ENCODE measurements around the genes CALB2, TLE7 and CHST4.

DNA sequence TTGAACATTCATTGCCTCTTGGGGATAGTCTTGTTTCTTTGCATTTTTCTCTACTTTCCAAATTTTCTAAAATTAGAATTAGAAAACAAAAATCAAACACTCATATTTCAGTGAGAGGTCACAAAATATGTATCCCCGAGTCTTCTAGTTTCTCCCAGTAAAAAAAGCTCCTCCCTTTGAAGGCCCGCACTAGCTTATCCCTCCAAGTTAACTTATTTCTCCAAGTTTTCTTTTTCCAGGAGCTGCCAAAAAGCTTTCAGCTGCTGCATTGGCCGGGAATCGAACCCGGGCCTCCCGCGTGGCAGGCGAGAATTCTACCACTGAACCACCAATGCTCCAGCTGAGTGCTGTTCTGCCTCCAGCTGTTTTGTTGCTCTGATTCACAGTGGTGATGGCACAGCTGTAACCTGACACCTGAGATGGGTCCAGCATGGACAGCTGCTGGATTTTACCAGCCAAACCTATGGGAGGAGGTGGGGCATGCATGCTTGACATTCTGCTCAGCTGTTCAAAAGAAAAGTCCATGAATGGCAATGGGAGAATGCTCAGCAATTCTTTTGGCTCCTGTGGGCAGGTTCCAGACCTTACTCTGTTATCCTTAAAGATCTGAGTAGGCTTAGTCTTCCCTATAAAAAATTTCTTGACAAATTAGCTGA, 22.1 kb downstream of the VAC14 start:
- RRBS: no CpG with 5 or more reads among the region's 8 CpGs

DNA sequence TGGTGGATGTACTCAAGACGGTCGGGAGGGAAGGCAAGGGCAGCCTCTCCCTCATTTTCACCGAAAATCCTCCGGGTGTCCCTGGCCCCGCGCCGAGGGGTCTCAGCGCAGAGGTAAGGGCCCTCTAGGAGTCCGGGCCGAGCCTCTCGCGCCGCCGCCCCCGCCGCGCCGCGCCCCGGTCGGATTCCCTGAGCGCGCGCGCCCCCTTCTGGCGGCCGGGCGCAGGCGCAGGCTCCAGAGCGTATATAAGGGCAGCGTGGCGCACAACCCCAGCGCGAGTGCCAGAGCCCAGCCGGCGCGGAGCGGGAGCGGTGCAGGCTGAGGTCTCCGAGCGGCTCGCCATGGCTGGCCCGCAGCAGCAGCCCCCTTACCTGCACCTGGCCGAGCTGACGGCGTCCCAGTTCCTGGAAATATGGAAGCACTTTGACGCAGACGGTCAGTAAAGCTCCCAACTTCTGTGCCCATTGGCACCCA, at the start of gene CALB2:
Gene CALB2, plus strand, starts transcription at position 272 of the 474 bp plus-strand sequence.
- RRBS: 1% methylated on average over 31 of the region's 48 CpGs

DNA sequence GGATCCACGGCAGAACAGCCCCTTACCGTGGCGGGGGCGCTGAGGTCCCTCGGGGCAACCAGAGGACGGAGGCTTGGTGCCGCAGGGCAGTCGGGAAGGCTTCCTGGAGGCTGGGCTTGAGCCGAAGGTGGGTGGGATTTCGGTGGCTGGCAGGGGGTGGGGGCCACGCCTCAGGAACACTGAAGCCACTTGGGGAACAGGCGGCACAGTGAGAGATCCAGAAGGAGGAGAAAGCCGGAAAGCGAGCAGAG, at the start of gene TLE7:
Gene TLE7, minus strand, starts transcription at position 112 of the 251 bp plus-strand sequence.
- RRBS: 97% methylated on average over 2 of the region's 14 CpGs

GRCh38 chr16:71449061-71450103, 7.5 kb upstream of the TLE7 start:
- RRBS: no CpG with 5 or more reads among the region's 7 CpGs

DNA sequence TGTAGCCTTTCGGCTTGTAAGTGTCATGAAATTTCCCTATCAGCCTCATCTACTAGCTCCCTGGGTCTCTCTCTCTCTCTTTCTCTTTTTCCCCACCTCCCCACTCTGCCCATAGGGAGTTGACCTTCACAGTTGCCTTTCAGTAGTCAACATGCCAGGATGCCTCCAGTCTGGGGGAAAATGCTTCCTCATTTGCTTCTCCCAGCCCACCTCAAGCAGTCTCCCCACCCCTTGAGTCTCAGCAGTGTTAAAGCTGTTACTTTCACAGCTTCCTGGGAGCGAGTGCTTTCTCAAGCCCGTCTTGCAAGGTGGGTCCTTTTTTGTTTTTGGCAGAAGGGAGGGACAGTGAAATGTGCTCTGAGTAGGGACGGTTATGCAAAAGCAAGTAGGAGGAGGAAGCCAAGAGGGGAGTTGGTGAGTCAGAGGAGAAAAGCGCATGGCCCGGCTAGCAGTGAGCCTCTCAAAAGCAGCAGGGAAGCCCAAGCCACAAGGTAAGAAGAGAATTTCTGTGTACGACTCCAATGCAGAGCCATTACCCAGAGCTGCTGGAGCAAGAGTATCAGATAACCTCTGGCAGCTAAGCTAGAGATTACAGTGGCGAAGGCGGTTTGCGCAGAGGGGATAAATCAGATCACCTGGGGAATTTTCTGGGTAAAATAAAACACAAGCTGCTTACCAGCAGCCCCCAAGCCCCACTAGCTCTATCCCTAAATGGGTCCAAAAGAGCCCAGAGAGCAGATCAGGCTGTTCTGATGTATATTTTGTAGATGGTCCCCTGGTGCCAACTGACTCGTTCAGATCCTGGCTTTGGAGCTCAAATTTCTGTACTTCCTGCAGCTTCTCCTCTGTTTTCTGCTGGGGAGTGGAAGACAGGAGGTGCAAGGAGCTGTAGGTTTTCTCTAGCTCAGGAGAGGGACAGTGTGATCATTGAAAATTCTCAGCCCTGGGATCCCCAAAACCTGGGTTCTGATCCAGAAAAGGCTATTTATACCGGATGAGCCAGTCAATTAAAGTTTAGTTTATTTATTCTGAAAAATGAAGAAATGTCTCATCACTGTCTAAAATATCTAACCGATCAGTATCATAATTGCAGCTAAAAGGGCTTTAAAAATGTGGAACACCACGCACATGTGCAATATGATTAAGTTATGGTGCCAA, at the start of gene CHST4:
Gene CHST4, plus strand, starts transcription at position 422 of the 1,158 bp plus-strand sequence.
- RRBS: no CpG with 5 or more reads among the region's 14 CpGs

DNA sequence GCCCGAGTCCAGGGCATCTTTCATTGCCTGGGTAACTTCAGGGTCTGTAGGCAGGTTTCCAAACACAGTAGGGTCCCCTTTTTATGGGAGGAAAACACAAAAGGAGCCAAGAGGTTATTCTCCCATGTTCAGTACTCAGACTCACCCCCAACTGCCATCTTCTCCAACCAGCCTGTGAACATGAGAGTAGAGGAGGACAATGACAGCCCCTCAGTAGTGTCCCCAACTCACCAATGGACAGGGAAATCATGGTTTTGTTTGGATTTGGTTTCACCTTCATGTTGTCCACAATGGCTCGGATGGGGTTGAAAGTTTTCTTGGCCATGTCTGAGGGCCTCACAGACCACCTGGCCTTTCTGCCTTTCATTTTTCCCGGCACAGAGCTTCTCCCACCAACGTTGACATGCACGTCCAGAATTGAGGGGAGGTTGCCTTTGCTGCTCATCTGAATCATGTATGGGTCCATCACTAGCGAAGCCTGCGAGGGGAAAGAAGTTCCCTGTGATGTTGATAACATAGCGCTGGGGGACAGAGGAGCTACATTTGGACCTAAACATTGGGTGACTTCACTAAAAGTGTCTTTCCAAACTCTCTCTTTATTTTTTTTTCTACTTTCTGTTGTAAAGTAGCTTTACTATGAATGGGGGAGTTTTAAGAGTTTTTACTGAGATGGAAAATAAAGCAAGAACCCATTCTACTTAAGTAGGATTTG, 786 bp downstream of the TAT start:
- RRBS: no CpG with 5 or more reads among the region's 8 CpGs

- RRBS: no CpG with 5 or more reads among the region's 18 CpGs
Measured at GRCh38 chr16:71581420-71582180, 4.7 kb upstream of the TAT start.

GRCh38 chr16:71647358-71647980, 21.5 kb downstream of the MARVELD3 start:
- RRBS: no CpG with 5 or more reads among the region's 10 CpGs

GRCh38 chr16:71723417-71724673, 656 bp downstream of the PHLPP2 start:
- RRBS: 2% methylated on average over 32 of the region's 131 CpGs

GRCh38 chr16:71732791-71733246, 8.3 kb upstream of the PHLPP2 start:
- RRBS: no CpG with 5 or more reads among the region's 5 CpGs

DNA sequence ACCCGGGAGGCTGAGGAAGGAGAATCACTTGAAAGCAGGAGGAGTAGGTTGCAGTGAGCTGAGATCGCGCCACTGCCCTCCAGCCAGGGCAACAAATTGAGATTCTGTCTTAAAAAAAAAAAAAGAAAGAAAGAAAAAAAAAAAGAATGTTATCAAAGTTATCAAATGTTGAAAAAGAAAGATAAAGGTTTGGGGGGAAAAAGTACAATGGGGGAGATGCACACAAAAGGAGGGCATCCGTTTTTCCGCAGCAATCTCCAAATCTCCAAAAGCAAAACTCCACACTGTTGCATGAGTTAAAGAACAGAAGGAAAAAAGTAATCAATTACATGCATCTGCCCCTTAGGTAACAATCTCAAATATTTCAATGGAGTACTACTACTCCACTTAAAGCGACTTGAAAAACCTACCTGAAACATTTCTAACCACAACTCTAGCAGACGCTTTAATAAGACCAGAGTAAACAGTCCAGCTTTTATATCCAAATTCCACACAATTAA, 30.0 kb downstream of the AP1G1 start:
- RRBS: no CpG with 5 or more reads among the region's 7 CpGs

DNA sequence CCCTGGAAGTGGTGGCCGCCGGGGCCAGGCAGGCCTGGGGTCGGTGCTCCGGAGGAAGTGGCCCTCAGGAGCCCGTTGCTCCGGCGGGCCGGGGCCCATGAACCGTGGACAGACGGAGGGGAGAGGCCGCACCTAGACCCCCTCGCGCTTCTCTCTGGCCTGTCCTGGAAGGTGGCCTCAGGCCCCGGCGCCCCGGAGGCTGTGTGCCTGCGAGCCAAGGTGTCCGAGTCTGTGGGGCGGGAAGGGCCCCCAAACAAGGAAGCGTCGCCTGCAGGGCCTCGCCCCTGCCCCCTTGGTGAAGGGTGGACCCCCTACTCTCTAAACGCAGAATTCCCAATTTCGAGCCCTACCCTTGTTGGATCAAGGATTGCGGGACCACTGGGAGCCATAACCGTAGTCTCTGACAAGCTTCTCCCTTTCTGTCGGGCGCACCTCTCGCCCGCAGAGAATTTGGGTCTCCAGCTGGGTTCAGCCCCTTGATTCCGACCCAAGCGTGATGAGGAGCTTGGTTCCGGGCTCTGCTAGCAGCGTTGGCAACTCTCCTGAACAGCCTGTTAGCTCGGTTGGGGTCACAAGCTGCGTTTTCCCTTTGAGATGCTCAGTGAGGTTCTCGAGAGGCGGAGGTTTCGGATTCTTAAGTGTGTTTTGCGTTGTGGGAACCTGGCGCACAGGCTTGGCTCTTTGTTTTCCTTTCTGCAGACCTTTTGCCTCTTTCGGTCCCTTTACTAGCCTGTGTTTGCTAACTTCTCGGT, 513 bp downstream of the ATXN1L start:
- RRBS: under 1% methylated on average over 6 of the region's 43 CpGs

GRCh38 chr16:71855787-71856629, 10.2 kb downstream of the ATXN1L start:
- RRBS: no CpG with 5 or more reads among the region's 6 CpGs

DNA sequence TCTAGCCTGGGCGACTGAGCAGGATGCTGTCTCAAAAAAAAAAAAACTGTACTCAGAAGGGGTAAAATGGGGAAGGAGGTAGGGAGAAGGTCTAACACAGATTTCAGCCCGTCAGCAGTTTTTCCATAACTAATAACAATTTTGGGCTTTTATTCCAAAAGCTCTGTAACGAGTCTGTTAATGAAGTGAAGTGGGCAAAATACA, 10.8 kb downstream of the ZNF821 start:
- RRBS: no CpG with 5 or more reads among the region's 3 CpGs

DNA sequence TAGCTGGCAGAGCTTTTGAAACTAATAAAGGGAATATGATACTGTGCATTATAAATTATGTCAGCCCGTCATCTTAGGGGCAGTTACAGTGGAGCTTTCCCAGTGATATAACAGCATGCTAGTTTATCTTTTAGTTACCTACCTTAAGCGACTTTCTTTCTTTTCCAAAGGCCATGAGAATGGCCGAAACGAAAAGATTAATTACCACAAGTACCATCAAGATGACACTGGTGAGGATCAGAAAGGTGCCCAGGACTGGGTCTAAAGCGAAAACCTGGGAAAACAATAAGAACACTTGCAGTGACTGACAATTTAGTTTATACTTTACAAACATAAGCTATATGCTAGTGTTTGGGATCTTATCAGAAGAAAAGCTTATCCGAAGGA, 34.6 kb downstream of the IST1 start:
- RRBS: no CpG with 5 or more reads among the region's 6 CpGs

DNA sequence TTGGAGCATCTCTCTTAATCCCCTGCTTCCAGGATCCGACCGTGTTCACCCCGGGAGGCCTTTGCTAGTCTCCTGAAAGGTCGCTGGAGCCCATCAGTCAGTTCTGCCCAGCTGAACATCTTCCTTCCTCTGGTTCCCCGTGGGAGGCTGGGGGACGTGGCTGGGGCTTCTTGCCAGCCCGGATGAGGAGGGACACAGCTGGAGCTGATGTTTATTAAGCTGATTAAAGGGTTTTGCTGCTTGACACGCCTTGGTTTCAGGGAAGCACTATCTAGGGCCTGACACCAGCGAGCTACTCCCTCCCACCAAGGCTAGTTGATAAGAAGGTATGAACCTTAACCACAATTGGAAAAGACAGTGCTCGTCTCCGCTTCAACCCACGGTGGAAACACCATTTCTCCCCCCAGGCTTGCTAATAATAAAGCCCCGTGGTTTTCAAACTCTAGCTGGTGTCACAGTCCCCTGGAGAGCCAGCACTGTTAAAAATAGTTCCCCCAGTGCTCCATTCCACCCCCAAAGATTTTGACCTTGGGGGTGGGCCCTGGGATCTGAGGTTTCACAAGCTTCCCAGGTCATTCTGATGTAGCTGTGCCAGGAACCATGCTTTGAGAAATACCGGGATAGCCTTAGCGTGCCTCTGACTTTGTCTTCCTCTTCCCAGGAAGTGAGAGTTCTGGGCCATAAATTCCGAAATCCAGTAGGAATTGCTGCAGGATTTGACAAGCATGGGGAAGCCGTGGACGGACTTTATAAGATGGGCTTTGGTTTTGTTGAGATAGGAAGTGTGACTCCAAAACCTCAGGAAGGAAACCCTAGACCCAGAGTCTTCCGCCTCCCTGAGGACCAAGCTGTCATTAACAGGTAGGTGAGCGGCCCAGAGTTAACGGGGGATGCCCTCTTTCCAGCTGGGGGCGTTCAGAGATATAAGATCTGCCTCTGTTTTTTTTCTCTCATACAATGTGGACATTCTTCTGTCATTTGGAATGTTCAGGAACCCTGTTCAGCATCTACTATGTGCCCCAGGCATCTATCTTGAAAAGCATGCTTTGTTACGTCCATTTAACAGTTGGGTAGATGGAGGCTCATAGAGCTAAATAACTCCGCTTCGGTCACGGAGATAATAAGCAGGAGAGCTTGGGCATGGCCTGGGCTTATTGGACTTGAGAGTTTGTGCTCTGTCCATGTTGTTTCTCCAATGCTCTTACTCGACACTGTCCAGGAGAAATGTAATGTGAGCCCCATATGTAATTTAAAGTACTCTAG, 5.7 kb downstream of the DHODH start:
- RRBS: no CpG with 5 or more reads among the region's 27 CpGs

- RRBS: no CpG with 5 or more reads among the region's 8 CpGs
Measured at GRCh38 chr16:72064419-72064761, 1.4 kb downstream of the HPR start.

DNA sequence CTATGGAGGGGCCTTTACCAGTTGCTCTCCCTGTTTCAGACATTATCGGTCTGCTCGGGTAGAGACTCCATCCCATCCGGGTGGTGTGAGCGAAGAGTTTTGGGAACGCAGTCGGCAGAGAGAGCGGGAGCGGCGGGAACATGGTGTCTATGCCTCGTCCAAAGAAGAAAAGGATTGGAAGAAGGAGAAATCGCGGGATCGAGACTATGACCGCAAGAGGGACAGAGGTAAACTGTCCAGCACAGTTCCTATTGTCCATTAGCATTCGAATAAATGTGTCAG, 3.1 kb downstream of the DHX38 start:
- RRBS: no CpG with 5 or more reads among the region's 15 CpGs

GRCh38 chr16:72664274-72665460, 383.3 kb downstream of the ZFHX3 start:
- RRBS: 3% methylated on average over 13 of the region's 73 CpGs

GRCh38 chr16:72786550-72787387, 261.2 kb downstream of the ZFHX3 start:
- RRBS: no CpG with 5 or more reads among the region's 18 CpGs

Data from HGPS cell (cell line).